ENCODE measurements around the gene NADK2.

DNA sequence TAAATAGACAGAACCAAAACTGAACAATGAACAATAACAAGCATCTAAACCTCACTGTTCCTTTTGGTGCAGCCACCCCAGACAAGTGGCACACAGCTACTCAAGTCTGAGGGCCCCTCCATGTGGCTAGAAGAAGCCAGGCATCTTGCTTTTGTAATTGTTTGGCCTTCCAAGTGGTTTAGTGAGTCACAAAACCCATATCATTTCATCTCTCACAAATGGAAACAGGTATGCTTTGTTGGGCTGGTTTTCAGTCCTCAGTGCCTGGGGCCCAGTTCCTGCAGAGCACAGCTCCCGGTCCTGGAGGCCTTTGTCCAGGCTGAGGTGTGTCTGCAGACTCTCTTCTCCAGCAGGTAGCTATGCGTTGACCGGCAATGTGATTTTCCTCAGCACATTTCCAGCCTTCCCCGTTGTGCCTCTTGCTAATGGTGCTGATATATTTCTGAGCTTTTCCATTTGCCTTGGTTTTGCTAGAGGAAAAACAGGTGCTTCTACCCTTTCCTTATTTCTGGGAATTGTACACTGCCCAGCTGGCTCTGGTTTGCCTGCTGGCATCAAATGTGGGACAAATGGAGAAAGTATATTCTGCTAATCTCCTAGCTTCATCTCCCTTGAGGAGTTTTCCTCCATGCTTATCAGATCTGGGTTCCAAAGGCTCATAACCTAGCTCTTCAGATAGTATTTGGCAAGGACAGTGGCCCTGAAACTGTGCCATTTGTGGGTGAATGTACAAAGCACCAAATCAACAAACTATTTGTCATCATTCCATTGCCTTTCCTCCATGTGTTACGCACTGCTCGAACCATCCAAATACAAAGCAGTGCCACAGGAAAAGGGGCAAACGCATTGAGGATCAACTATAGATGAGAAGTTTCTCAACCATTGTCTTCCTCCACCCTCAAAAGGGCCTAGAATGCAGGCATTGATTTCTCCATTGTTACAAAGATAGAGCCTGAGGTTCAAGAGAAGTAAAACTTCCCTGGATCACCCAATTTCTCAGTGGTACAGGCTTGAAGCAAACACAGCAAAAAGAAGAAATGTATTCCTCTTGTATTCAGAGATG is 16.3 kb downstream of the PRLR start:
CAGE:
- cytosol, long polyA minus RNA = no peak
- cytosol, long polyA plus RNA = no peak
- long polyA plus RNA = no peak
- nucleus, long polyA minus RNA = no peak
- nucleus, long polyA plus RNA = no peak

CAGE:
- cytosol, long polyA minus RNA = no peak
- cytosol, long polyA plus RNA = no peak
- long polyA plus RNA = no peak
- nucleus, long polyA minus RNA = no peak
- nucleus, long polyA plus RNA = no peak
Measured at GRCh38 chr5:35676823-35677022, 59.1 kb downstream of the SPEF2 start.

DNA sequence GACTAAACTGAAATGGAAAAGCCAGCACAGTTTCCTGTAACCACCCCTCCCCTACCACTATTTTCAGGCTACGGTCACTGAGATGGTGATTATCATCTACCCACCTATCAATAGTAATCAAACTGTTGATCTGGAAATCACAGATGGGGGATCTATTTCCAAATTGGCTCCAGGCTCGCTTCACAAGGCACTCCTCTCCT is 30.6 kb upstream of the IL7R start:
CAGE:
- cytosol, long polyA minus RNA = no peak
- cytosol, long polyA plus RNA = no peak
- long polyA plus RNA = no peak
- nucleus, long polyA minus RNA = no peak
- nucleus, long polyA plus RNA = no peak

GRCh38 chr5:35860073-35860517 is 3.4 kb downstream of the IL7R start:
CAGE:
- cytosol, long polyA minus RNA = no peak
- cytosol, long polyA plus RNA = no peak
- long polyA plus RNA = no peak
- nucleus, long polyA minus RNA = no peak
- nucleus, long polyA plus RNA = no peak

GRCh38 chr5:36070978-36071523 is 4.4 kb upstream of the UGT3A2 start:
CAGE:
- cytosol, long polyA minus RNA = no peak
- cytosol, long polyA plus RNA = no peak
- long polyA plus RNA = no peak
- nucleus, long polyA minus RNA = no peak
- nucleus, long polyA plus RNA = no peak

CAGE:
- cytosol, long polyA minus RNA = no peak
- cytosol, long polyA plus RNA = no peak
- long polyA plus RNA = no peak
- nucleus, long polyA minus RNA = start-site peak on the minus strand at chr5:36239179-36239193, 5 reads
- nucleus, long polyA plus RNA = no peak
Measured at GRCh38 chr5:36238912-36240180, 2.4 kb downstream of the NADK2 start.

DNA sequence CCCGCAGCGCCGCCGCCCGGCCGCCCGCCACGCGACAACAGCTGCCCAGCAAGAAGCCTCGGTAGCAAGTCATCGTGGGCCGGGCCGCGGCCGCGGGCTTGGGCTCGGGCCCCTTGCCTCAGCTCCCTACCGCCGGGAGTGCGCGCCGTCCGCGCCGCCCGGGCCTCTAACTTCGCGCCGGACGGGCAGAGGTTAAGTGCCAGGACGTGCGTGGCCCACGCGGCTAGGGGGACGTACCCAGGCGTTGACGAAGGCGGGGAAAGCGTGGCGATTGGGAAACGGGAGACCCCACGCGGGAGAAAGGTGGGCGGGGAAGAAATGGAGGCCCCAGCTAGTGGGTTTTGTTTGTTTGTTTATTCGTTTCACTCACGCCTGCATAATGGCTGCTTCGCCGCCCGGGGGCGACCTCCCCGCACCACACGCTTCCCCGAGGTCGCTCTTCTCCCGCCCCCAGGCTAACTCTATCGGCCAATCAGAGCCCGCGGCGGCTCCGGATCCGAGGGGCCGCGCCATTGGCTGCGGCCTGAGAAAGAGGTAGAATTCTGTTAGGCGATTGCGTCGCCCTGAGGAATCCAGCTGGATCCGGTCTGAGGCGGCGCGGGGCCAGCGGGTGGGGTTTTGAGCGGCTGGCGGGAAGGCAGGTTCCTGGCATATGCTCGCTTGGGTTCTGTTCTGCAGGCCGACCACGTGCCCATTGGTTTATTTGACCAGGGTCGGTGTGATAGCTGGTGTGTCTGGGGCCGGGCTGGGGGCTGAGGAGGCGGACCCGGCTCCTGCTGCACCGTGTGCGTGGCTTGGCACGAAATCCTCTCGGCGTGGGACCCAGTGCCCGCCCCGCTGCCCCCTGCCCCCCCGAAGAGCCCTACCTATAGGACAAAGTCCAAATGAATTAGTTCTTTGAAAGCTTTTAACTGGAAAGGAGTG is at the start of gene NADK2:
Gene NADK2, minus strand, starts transcription at position 200 of the 924 bp plus-strand sequence.
CAGE:
- cytosol, long polyA minus RNA = no peak
- cytosol, long polyA plus RNA = no peak
- long polyA plus RNA = no peak
- nucleus, long polyA minus RNA = start-site peak on the minus strand centred at position 409 of the sequence, 109 bp wide, 9 reads
- nucleus, long polyA plus RNA = no peak

GRCh38 chr5:36279220-36279632 is 22.5 kb downstream of the RANBP3L start:
CAGE:
- cytosol, long polyA minus RNA = no peak
- cytosol, long polyA plus RNA = no peak
- long polyA plus RNA = no peak
- nucleus, long polyA minus RNA = no peak
- nucleus, long polyA plus RNA = no peak

CAGE:
- cytosol, long polyA minus RNA = no peak
- cytosol, long polyA plus RNA = no peak
- long polyA plus RNA = no peak
- nucleus, long polyA minus RNA = no peak
- nucleus, long polyA plus RNA = no peak
Measured at GRCh38 chr5:36324535-36324871, 22.8 kb upstream of the RANBP3L start.

DNA sequence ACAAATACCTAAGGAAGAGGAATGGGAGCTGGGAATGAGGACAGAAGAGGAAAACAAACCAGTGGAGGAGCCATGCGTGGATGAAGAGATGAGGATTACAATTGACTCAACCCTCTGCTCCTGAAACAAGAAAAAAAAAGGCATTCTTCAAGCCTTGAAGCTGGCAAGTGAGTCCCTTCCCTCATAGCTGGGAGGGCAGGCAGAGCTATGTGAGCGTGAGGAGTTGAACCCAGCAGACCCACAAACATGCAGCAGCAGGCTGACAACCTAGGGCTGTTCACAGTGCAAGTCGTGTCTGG is 125.1 kb upstream of the SLC1A3 start:
CAGE:
- cytosol, long polyA minus RNA = no peak
- cytosol, long polyA plus RNA = no peak
- long polyA plus RNA = no peak
- nucleus, long polyA minus RNA = no peak
- nucleus, long polyA plus RNA = no peak

CAGE:
- cytosol, long polyA minus RNA = no peak
- cytosol, long polyA plus RNA = no peak
- long polyA plus RNA = no peak
- nucleus, long polyA minus RNA = no peak
- nucleus, long polyA plus RNA = no peak
Measured at GRCh38 chr5:36692880-36693656, 86.7 kb downstream of the SLC1A3 start.

CAGE:
- cytosol, long polyA minus RNA = no peak
- cytosol, long polyA plus RNA = no peak
- long polyA plus RNA = no peak
- nucleus, long polyA minus RNA = no peak
- nucleus, long polyA plus RNA = no peak
Measured at GRCh38 chr5:36933814-36934494, 57.4 kb downstream of the NIPBL start.

GRCh38 chr5:36984350-36985422 is 108.1 kb downstream of the NIPBL start:
CAGE:
- cytosol, long polyA minus RNA = no peak
- cytosol, long polyA plus RNA = no peak
- long polyA plus RNA = no peak
- nucleus, long polyA minus RNA = start-site peak on the minus strand at chr5:36985224-36985286, 14 reads
- nucleus, long polyA plus RNA = no peak

DNA sequence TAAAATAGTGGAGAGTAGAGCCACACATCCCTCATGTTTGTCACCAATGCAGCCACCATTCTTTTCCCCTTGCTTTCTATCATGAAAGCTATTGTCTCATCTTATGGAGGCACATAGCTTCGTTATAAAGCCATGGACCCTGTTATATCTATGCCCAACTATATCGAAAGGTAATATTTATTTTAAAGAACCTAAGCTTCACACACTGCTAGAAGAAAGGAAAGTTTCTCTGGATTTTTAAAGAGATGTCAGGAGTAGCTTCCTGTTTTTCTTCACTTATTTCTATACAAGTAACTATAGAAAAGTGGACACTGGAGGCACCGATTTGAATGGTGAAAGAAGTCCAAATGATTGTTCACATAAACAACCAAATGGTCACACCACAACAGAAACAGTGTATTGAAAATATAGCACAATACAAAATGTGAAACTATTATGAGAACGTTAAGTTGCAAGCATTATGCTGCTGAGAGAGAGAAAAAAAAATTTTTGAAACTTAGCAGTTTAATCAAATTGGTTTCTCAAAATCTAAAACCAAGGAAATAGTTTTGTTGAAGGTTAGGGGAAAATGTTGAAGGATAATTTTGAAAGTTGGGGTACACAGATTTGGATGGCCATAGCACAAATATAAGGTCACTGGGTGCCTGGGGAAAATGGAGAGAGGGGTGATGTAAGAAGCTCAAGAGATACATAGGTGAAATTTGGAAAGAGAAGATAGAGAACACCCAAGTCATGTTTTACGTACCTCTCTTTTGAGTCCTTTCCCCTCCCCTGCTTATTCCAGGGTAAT is 121.0 kb downstream of the NIPBL start:
CAGE:
- cytosol, long polyA minus RNA = no peak
- cytosol, long polyA plus RNA = no peak
- long polyA plus RNA = no peak
- nucleus, long polyA minus RNA = no peak
- nucleus, long polyA plus RNA = no peak

CAGE:
- cytosol, long polyA minus RNA = no peak
- cytosol, long polyA plus RNA = no peak
- long polyA plus RNA = no peak
- nucleus, long polyA minus RNA = no peak
- nucleus, long polyA plus RNA = no peak
Measured at GRCh38 chr5:37689819-37690515, 149.9 kb downstream of the GDNF start.

GRCh38 chr5:37835176-37835724 is 4.6 kb downstream of the GDNF start:
CAGE:
- cytosol, long polyA minus RNA = no peak
- cytosol, long polyA plus RNA = no peak
- long polyA plus RNA = no peak
- nucleus, long polyA minus RNA = no peak
- nucleus, long polyA plus RNA = no peak

DNA sequence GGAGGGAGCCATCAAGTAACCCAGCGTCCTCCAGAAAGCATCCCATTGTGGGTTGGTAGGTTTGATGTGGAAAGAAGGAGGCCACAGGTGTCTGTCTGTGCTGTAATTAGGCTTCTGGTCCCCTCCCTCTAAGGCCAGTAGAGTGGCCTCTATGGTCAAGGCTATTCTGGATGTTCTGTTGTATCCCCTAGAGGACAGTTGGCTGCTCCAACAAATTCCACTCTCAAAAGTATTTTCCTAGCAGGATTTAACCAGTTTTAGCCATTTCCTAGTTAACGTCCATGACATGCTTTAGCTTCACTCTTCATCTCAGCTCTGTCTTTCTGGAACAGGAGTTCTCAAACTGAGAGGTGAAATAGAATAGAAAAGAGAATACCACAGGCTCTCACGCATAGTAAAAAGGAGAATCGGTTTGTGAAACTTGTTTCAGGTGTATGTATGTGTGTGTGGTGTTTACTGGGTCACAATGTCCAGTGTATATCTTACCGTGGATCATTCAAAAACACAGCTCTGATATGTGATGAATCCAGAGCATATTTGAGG is 106.6 kb downstream of the EGFLAM start:
CAGE:
- cytosol, long polyA minus RNA = no peak
- cytosol, long polyA plus RNA = no peak
- long polyA plus RNA = no peak
- nucleus, long polyA minus RNA = no peak
- nucleus, long polyA plus RNA = no peak

CAGE:
- cytosol, long polyA minus RNA = no peak
- cytosol, long polyA plus RNA = no peak
- long polyA plus RNA = no peak
- nucleus, long polyA minus RNA = no peak
- nucleus, long polyA plus RNA = no peak
Measured at GRCh38 chr5:38444942-38445940, 111.2 kb downstream of the LIFR start.

DNA sequence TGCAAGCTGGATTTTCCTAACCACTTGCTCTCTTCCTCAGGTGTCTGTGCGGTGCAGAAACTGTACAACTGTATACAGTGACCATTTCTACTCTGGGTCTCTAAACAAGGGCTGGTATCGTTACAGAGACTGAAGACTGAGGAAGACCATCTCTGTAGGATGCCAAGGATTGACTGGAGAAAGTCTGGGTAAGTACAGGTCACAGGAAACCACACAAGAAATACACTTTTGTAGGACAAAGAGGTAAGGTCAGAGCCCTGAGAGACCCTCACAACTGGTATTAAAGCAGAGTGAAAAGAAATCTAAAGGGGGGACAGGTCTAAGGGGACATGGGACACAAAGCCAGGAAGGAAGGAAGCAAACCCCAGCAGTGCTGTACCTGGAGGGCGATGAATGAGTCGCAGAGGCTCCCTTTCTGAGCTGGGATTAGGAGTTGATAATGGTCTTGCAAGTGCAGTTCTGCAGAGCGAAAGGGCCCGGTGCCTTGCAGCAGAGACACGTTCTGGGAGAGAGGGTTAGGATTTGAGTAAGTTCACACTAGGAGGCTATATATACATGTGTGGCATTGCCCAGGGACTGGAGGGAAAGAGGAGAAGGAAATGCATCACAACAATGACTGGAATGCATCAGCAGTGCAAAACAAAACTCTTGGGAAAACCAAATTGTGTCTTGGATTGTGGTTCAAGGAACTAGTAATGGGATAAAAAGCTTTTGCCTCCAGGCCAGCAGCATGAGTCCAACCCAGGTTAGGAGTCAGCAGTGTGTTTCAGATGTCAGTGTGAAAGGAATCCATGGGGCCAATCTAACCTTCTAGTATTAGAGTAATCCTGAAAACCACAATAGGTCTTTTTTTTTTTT is 38.7 kb upstream of the LIFR start:
CAGE:
- cytosol, long polyA minus RNA = no peak
- cytosol, long polyA plus RNA = no peak
- long polyA plus RNA = no peak
- nucleus, long polyA minus RNA = no peak
- nucleus, long polyA plus RNA = no peak

DNA sequence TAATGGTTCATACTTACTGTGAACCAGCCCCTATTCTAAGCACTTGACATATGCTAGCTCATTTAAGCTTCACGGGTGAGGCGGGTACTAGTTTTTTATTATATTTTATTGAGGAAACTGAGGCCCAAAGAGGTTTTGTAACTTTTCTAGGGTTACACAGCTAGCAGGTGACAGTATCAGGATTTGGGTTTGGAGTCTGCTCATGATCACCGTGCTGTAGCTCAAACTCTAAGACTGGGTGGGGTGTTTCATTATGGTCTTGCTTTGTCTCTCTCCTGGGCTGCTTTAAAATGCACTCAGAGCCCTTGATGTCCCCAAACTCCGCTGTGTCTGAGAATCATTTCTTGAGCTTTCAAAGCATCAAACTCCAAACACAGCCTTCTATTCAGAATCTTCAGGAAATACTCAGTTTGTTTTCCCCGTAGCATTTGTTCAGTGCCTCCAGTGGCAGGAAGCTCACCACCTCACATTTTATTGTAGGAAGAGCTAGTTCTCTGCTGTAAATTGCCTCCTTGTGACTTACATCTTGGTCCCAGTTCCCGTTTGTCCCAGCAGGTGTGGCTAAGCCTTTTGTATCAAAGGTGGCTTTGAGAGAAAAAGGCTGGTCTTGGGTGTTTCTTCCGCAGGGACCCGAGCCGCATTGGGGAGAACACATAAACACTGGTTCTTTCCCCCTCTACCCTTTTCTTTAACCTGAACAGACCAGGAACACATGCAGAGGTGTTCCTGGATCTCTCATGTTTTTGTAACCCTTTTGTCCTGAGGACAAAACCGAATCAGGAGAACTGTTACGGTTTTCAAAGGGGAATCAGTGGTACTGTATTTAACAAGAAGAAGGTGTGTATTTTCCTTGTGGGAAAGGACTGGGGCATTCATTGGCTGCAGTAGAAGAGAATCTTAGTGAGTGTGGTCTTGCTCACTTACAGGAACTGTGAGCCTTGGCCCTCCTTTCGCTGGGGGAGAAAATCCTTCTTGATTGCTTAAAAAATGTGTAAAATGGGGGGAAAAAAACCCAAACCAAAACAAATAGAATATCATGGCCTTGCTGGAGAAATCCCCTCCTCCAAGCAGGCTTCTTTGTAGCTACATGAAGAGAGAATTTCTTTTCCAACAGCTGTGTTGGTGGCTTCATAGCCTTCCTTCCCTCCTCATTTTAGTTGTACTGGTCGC is 1.8 kb downstream of the OSMR start:
CAGE:
- cytosol, long polyA minus RNA = no peak
- cytosol, long polyA plus RNA = no peak
- long polyA plus RNA = no peak
- nucleus, long polyA minus RNA = no peak
- nucleus, long polyA plus RNA = no peak

Data from keratinocyte (primary cell).